HT-29 (cell line): ENCODE data around the gene CLMP.

DNA sequence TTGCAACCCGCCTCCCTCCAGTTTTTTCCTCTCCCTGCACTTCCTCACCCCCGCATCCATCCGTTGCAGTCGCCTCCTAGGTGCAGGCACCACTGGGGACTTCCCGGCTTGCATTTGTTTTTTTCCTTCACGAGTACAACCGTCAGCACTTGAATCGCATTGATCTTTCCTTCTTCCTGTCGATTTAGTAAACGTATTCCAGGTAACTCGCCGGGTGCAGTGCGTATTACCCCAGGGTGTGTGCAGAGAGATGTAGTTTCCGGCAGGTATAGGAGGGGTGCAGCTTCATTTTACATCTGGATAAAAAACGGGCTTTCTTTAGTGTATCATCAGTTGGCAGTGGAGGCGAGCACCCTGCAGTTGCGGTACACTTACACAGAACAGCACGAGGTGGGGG lies 511 bp downstream of the SORL1 start:
- RAMPAGE, long total RNA: no peak

DNA sequence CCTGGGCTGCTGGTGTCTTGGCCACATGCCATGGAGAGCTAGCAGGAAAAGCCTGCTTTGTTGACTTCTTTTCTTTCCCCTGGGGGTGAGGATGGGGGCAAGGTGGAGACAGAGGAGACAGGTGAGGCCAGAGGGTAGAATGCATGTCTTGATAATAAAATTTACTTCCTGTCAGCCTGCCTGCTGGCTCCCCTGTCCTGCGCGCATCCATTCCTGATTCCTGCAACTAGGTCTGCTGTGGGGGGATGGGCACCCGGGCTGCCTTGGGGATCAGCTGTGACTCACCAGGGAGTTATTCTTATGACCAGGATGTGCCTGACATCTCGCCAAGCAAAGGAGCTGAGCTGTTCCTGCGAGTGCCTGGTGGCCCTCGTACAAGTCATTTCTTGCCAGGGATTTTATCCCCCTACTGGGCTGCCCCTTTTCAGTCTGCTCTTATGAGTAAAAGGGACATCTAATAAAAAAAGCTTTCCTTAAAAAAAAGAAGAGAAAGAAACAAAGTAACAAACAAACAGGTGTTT lies 14.4 kb downstream of the SORL1 start:
- RAMPAGE, long total RNA: no peak

DNA sequence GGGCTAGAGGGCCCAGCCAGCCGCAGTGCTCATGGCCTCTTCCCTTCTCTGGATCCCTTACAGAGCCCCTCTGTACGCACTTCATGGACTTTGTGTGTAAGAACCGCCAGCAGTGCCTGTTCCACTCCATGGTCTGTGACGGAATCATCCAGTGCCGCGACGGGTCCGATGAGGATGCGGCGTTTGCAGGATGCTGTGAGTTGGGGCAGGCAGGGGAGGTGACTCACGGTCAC lies 135.8 kb downstream of the SORL1 start:
- RAMPAGE, long total RNA: no peak

DNA sequence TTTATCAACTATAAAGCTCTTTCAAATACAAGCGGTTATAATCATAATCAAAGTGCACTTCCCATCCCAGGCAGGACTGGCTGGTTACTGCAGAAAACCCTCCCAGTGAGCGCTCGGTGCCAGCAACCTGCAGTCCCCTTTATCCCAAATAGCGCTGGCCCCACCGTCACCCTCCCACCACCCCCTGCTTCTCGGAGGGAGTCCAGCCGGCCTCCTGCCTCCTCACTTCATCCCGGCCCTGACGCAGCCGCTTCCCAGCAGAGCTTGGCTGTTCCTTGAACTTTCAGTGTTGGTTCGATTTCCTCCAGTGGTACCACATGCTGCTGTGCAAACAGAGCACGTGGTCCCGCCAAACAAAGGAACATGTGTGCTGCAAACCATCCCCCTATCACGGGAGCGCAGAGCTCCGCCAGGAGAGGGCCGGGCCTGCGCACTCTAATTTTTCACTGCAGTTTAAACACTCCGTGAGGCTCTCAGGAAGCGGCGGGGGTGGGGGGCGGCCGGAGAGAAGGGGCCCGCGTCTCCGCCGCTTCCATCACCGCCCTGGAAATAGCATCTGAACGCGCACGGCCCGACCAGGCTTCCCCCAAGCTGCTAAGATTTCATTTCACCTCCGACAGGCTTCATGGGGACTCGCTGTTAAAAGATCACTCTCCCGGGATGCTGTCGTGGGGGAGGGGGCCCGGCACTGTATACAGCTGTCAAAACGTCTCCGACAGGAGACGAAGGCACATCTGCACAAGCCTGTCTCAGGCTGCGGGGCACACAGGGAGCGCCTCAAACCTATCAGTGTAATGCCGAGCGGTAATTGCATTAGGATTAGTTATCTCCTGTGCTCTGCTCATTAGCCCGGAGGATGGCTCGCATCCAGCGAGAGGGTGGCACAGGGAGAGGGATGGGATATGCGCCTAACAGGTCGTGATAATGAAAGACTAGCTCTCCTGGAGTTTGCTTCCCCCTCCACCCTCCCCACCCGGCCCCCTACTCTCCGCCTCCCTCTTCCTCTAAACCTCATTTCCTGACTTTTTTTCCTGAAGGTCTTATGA lies 270.5 kb downstream of the SORL1 start:
- RAMPAGE, long total RNA: no peak

DNA sequence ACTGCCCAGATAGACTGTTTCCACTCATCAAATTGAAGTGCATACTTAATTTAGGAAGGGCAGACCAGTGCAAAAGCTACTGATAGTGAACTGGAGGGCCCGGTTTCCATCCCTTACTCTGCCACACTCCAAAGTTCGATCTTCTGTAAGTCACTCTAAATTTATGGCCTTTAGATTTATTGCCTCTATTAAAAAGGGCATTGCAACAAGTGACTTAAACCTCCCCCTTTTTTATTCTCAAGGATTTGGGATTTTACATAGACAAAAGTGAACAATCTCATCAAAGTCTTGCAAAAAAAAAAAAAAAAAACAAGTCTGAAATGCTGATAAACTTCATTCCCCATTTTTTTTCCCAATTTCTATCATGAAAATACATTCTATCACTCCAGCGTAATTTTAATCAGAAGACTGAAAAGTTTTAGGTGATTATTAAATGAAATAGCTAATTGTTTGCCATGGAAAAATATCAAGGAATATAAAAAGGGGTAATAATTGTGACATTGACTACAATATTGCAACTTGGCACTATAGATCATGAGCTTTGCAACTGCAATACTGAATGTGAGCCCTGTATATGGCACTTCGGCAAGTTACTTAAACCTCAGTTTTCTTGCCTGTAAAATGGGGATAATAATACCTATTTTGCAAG lies 26.0 kb downstream of the BLID start:
- RAMPAGE, long total RNA: no peak

GRCh38 chr11:122099050-122100072 lies 16.7 kb downstream of the BLID start:
- RAMPAGE, long total RNA: no peak

GRCh38 chr11:122101419-122102322 lies 14.3 kb downstream of the BLID start:
- RAMPAGE, long total RNA: no peak

DNA sequence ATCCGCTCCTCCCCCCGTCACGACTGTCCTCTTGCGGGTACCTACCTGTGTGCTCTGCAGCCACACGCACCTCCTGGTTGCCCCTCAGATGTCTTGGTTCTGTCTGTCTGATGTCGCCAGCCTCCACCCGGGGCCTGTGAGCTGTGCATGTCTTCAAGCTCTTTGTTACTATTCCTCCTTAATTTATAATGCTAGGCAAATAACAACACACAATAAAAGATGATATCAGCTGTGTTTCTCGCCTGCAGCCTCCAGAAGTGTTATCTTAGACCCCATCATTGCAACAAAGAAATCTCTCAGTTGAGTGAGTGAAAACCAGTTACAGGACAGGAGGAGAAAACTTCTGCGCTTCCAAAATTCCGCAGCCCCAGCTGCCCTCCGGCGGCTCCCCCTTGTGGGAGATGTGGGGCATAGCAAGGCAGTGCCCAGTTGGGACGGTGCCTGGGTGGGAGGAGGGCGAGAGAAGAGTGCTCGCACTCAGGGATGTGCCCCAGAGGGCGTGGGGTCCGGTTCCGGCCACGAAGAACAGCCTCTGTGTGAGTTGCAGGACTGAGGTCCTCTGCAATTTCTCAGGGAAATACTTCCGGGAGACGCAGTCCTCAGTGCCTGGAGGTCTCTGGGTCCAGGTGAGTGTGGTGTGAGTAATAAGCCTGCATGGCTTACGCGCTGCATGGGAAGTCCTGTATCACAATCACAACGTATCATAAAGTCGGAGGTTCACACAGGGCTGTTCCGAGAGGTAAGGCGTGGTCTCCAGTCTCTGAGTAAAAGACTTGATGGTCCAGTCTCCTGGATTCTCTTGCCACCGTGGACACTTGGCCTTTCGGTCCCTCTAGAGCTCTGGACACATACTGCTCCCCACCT lies 86.9 kb upstream of the BLID start:
- RAMPAGE, long total RNA: no peak

- RAMPAGE, long total RNA: no peak
Observed at GRCh38 chr11:122205324-122205924, 89.4 kb upstream of the BLID start.

DNA sequence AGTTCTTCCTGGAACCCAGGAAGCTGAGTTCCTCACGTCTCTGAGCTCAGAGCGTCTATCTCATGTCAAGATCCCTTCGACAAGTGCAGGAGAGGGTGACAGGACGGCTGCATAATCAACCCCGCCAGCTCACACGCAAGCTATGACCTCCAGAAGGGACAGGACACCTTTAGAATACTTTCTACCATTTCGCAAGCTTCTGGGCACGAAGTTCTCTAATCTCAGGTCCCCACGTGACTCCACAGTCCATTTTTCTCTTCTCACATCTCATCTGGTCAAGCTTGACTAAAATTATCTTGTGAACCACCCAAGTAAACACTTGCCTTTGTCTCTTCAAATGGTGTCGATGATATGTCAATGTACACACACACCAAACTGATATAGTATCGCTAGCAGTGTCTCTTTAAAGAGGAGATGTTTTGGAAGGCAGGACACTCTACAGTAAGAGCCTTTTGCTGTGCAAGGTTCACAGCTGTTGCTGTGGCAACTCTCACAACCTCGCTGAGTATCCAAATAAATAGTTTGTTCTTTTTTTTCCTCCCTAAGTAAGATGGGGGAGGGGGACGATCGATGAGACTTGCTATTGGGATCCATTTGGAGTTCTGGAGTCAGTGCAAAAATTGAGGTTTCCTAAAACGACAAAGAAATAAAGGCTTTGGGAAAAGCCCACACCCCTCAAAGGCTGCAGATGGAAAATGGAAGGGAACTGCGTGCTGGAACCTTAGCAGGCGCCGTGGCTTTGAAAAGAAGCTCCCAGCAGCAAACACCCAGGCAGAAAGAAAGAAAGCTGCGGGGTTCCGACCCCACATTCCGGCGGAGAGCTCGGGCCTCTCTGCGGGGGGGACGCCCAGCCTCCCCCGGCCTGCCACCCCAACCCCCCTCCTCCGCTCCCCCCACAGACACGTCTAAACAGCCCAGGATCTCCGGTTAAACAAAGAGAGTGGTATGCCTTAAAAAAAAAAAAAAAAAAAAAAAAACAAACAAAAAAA lies 215.4 kb upstream of the UBASH3B start:
- RAMPAGE, long total RNA: no peak

DNA sequence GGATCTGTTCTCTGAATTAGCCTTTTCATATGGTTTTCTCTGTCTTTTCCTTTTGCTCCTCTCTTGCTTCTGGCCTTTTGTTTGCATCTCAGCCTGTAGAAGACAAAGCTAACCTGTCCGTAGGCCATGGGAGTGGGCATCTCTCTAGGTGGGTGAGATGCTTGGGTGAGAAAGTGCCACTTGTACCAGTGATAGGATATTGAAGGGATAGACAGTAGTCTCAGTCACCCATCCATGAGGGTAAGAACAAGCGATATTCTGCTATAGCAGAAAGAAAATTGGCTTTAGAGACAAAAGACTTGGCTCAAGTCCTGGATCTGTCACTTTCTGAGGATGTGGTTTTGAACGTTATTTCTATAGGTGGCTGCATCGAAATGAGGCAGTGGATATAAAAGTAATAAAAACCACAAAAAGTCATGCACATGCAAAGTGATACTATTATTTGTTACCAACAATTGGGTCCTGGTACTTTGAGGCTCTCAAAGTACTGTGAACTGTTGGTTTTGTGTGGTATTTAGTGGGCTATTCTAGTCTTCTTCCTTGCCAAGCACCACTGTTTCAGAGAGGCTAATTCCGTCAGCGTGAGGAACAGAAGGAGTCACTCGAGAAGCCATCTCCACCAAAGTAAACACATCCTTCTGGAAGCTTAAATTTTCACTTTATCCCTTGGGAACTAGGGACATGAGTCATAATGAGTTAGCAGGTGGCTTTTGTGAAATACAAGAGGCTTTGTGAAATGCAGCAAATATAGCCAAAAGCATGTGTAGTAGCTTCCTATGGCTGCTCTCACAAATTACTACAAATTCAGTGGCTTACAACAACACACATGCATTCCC lies 13.0 kb downstream of the UBASH3B start:
- RAMPAGE, long total RNA: no peak

- RAMPAGE, long total RNA: no peak
Observed at GRCh38 chr11:122714410-122714853, 58.9 kb downstream of the UBASH3B start.

GRCh38 chr11:122723893-122724710 lies 68.6 kb downstream of the UBASH3B start:
- RAMPAGE, long total RNA: no peak

DNA sequence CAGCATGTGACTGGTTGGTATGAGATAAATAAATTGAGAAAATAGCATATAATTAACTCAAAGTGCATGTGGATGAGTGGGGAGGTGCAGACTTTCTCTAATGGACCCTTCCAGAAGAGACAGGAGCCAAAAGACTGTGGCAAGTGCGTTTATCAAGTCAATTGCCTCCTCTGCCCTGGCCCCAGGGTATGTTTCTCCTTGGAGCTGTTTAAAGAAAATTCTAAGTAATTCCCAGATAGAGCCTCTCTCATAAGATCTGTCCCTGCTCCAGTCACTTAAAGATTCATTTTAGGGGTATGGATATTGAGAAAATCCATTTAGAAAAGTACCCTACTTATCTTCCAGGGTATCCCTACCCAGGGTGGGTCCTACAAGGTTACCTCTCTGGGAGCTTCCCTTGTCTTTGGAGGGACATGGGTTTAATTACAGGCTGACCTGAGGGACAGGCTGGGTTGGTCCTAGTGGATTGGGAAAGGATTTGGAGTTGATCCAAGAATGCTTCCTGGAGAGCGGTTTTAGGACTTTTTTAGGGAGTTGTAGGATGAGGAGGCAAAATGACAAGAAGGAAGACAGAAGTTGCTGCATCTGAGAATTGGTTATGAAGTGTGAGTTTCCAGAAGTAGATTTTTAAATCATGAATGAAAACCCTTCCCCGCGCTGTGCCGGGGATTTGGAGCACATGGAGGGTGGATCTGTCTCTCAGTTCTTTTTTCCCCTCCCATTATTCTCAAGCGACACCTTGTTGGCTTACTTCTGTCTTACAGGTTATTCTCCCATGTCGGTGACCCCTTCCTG lies 61.8 kb upstream of the CRTAM start:
- RAMPAGE, long total RNA: no peak

GRCh38 chr11:122808590-122808979 lies 29.7 kb upstream of the CRTAM start:
- RAMPAGE, long total RNA: no peak

- RAMPAGE, long total RNA: no peak
Observed at GRCh38 chr11:122984097-122985093, 2.8 kb upstream of the BSX start.

GRCh38 chr11:123055107-123055849 lies 6.7 kb downstream of the HSPA8 start:
- RAMPAGE, long total RNA: no peak

DNA sequence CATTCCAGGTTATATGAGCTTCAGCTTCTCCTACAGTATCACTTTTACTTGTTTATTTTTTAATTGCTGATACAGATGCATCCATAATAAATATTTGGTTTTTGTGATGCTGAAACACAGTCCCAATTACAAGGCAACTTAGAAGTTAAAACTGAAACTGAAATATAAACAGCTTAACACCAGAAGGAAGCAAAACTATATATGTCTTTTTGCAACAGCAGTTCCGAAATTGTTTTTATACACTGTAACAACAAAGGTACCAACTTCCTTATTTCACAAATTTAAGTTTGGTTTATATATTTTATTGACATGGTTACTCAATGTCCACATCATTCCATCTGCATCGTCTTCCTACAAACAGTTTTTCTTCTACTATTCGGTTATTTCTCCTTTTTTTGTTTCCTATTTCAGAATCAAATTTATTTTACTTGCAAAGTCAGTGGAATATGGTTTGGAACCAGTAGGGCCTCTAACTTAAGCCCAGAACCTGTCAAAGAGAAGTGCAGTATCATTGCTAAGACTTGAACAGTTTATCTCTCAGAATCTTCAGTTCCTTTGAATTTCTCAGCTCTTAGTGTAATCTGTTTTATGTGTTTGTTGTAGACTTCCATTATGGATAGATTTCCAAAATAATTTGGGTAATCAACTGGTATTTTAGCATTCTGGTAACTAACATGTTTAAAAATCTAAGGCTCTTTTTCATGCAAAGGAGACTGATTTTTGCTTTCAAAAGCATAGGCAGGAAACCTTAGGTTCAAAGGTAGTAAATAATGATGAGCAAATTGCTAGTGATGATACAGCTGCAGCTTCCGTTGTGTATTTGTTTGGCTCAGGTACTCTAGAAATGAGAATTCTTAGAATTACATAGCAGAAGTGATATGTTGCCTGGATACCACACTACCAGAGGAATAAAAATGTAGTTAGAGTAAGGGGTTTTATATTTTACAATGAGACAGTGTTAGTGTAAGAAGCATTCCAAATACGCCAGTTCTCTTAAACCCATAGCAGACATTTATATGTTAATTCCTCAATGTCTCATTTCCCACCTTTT lies 8.2 kb upstream of the HSPA8 start:
- RAMPAGE, long total RNA: no peak

GRCh38 chr11:123146756-123147226 lies 48.3 kb downstream of the CLMP start:
- RAMPAGE, long total RNA: no peak

GRCh38 chr11:123194664-123195600 lies at the start of gene CLMP:
Gene CLMP, minus strand, starts transcription at chr11:123195248.
- RAMPAGE, long total RNA: no peak